Parietal lobe (tissue), 2 donors: Measurements from ENCODE around the genes GPR119 and IGSF1.

DNA sequence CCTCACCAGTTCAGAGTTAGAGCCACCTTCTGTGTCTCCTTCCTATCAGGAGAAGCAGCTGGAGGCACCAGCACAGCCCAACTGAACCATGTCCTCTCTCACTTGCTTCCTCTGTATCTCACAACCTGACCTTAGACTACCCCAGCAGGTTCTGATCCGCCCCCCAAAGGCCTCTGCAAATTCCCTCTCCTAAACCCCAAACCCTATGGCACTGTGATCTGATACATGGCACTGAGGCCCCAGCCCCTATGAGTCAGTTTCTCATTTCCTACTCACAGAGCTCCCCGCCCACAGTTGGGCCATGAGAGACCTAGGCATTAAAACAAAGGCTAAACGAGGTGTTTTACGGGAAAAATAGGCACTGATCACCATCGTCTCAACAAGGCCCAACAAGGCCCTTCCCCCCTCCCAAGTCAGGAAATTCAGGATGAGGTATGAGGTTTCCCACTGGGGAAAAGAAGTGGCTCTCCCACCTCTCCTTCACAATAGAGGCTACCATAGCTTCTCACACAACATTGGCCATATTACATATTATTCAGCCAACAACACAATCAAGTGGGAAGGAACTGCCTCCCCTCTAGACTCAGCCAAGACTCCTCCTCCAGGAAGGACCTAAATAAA lies 19.2 kb downstream of the SASH3 start:
- RAMPAGE, long total RNA, result no peak

DNA sequence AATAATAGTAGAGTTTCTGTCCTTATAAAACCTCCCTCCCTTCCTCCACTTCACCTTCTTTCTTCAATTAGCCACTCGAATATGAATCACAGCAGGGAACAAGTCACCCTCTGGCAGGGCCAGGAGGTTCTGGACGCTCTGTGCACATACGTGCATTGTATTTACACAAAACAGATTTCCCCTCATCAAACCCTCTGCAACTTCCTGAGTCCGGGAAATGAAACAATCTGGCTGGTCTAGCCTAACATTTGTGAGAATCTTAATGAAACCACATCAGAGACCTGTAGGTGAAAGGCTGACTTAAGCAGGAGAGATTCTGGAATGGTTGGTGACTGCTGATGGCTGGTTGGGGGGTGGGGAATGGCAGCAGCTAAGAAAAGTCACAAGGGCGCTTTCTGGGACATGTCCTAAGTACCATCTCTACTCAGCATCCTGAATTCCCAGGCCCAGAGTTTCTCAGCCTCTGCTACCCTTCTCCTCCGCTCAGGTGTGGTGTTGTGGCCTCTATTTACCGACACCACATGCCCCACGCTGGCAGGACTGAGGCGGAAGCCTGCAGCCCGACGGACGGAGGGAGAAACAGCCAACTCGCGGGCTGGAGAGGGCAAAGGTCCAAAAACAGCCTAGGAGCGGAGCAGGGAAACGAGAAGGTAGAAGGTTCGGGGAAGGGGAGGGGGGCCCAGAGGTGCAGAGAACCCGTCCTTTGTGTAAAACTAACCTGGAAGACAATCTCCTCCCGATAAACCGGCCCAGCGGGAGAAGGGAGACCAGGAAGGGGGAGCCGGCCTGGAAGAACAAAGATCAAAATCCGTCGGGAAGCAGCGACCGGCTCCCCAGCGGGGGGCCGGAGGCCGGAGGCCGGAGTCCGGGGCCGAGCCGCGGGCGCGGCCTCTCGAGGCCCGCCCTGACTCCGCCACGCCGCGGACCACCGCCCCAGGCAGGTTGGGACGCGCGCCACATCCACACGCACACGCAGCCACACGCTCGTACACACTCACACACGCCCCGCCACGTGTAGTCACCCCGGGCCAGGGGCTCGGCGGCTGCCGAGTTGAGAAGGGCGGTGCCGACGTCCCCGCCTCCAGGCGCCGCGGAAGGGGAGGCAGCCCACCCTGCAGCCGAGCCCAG lies 781 bp downstream of the ZDHHC9 start:
- RAMPAGE, long total RNA, result no peak

GRCh38 chrX:130014909-130015759 lies 32.7 kb downstream of the BCORL1 start:
- RAMPAGE, long total RNA, result no peak

GRCh38 chrX:130083842-130084807 lies 26.2 kb downstream of the ELF4 start:
- RAMPAGE, long total RNA, result no peak

DNA sequence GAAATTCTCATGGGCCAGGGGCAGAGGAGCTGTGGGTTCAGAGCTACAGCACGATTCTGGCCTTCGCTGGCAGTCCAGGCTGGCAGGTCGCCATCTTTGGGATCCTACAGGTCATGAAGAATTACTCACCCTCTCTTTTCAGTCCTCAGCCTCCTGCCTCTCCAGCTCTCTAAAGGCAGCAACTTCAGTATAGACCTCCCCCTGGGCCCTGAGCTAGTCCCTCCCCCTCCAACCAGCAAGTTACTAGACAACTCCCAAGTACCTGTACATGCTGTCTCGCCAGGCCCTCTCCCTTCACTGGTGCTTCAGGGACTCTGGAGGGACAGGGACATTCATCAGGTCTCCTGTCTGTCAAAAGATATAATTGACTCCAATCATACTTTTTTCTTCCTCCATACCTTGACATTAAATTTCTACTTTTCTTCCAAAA lies at the start of gene GPR119:
GPR119 (minus strand) TSS at position 177 of the 430 bp plus-strand sequence.
- RAMPAGE, long total RNA, result no peak

- RAMPAGE, long total RNA, result no peak
These were observed 153.0 kb downstream of the ENOX2 start for GRCh38 chrX:130749698-130750634.

DNA sequence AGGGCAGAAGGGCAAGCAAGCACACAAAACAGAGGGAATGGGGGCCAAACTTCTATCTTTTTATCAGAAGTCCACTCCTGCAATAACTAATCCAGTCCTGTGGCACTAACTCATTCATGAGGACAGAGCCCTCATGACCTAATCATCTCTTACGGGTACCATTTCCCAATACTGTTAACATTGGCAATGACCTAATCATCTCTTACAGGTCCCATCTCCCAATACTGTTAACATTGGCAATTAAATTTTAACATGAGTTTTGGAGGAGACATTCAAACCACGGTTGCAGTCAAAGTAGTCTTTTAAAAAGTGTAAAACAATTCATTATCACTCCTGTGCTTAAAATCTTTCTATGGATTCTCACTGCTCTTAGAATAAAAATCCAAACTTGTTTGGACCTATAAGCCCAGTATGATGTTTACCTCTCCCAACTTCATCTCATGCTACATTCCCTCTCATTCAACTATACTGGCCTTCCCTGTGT lies 71.9 kb downstream of the ENOX2 start:
- RAMPAGE, long total RNA, result no peak

- RAMPAGE, long total RNA, result no peak
These were observed 60.3 kb downstream of the ENOX2 start for GRCh38 chrX:130842624-130843165.

- RAMPAGE, long total RNA, result no peak
These were observed 100.0 kb downstream of the ARHGAP36 start for GRCh38 chrX:131158170-131158458.

GRCh38 chrX:131289148-131289840 lies at the start of gene IGSF1:
TSS of gene IGSF1 (minus strand) at chrX:131289306.
- RAMPAGE, long total RNA, result no peak

GRCh38 chrX:131987175-131987786 lies 35.8 kb upstream of the STK26 start:
- RAMPAGE, long total RNA, result no peak

- RAMPAGE, long total RNA, result no peak
These were observed 52.1 kb downstream of the STK26 start for GRCh38 chrX:132074919-132075796.

DNA sequence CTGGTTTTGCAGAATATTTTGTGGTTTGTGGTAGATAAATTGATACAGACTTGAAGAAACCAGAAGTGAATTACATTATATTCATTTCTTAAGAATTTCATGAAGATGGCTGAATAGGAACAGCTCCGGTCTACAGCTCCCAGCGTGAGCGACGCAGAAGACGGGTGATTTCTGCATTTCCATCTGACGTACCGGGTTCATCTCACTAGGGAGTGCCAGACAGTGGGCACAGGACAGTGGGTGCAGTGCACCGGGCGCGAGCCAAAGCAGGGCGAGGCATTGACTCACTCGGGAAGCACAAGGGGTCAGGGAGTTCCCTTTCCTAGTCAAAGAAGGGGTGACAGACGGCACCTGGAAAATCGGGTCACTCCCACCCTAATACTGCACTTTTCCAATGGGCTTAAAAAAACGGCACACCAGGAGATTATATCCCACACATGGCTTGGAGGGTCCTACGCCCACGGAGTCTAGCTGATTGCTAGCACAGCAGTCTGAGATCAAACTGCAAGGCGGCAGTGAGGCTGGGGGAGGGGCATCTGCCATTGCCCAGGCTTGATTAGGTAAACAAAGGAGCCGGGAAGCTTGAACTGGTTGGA lies 51.2 kb upstream of the HS6ST2 start:
- RAMPAGE, long total RNA, result no peak

DNA sequence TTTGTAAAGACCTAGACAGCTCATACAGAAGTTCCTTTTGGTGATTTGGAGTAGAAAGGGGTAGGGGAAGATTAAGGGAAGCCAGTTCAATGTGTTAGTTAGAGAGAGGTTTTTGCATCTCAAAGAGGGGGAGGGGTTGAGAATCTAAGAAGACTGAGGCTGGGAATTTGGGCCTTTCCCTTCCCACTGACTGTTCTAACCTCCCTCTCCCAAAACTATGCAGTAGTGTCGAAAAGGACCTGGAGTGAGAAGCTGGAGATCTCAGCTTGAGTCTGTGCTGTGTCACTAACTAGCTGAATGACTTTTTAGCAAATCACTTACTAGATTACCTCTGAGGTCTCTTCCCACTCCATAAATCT lies 55.7 kb upstream of the CCDC160 start:
- RAMPAGE, long total RNA, result no peak

GRCh38 chrX:134603872-134604367 lies 54.4 kb downstream of the PLAC1 start:
- RAMPAGE, long total RNA, result no peak

DNA sequence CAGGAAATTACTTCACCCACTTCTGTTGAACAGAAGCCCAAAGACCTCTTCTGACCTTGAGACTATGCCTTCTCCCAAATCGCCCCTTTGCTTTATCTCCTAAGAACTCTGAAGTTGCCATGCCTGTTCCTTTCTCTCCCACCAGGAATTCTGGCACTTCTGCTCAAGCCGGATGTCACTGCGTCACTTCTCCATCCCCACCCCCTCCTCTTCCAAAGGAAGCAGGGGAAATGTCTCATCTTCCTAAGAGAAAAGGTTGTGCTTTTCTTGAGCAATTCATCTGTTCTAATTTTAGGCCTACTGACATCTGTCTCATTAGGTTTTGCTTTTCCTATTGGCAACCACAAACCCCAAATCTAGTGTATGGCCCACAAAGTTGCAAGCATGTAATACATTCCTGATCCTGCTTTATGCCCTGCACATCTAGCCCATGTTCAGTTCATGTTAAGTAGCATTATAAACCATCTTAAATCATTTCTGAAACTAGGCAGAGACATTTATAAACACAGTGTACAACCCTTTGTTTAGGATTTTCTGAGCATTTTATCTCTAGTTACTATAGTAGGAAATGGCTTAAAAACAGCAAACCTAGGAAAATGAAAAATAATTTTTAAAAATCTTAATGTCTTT lies 14.4 kb downstream of the PABIR3 start:
- RAMPAGE, long total RNA, result no peak

DNA sequence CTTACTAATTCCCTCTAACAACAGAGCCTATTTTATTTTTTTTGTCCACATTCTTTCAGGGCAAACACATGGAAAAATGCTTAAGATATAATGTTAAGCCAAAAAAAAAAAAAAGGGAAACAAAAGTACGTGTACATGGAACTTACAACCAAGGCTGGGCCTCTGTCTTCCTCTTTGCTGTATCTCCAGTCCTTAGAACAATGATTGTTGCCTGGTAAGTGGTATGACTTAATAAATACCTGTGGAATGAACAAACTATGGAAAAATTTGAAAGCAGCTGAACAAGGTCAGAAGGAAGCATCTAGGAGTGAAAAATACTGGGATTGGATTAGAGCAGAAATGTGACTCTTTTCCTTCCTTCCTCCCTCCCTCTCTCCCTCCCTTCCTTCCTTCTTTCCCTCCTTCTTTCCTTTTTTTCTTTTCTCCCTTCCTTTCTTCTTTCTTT lies 21.5 kb upstream of the MOSPD1 start:
- RAMPAGE, long total RNA, result no peak

- RAMPAGE, long total RNA, result no peak
These were observed 37.6 kb downstream of the ZNF449 start for GRCh38 chrX:135382201-135382686.

DNA sequence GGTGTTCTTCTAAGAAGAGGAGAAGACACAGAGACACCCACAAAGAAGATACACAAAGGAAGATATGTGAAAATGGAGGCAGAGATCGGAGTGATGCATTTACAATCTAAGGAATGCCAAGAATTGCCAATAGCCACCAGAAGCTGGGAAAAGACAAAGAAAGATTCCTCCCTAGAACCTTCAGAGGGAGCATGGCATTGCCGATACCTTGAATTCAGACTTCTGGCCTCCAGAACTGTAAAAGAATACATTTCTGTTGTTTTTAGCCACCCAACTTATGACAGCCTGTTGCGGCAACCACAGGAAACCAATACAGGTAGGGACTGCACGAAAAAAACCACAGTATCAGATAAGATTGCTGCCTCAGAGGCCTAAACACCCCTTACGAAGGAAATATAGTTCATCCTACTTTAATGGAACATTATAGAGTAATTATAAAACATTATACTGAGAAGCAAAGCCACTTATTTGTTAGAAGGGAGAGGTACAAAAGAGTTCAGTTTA lies 37.6 kb upstream of the SMIM10L2A start:
- RAMPAGE, long total RNA, result no peak

- RAMPAGE, long total RNA, result no peak
These were observed 59.3 kb downstream of the INTS6L start for GRCh38 chrX:135579605-135580293.